Temporal lobe (tissue), 2 donors: Measurements from ENCODE around the genes OR1A2 and OR1E1.

DNA sequence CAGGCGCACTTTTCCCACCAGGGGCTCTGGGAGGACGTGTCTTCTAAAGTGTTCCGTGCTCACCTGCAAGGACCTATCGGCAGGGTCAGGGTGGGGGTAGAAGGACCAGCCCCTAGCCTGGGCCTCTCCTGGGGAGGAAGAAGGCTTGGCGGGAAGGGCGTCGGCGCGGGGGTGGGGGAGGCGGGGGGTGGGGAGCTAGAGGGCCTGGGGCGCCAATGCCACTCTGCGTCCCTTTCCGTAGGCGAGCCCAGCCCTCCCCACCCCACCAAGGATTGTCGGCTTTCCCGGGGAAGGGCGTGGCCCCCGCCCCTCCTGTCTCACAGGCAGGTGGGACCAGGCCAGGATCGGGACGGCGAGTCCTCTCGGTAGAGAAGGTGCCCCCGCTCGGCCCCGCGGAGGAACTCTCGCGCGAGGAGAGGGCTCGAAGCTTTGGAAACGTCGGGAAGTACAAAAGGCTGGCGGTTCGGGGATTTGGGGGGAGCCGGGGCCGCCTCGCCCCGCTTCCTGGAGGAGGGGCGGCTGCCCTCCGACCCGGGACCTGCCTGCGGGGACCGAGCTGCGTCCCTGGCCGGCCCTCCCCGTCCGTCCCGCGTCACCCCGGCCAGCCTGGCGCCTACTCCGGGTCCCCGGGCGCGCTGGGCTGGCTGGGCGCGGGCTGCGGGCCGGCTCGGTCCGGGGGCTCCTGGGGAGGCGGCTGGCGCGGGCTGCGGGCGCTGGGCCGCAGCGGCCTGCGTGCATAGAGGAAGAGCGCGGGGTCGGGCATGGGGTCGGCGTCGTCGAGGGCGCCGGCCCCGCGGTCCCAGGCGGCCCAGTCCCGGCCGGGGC lies 12.4 kb upstream of the CLUH start:
- RAMPAGE, long total RNA, result no peak

GRCh38 chr17:2798312-2798614 lies 2.0 kb downstream of the RAP1GAP2 start:
- RAMPAGE, long total RNA, result no peak

DNA sequence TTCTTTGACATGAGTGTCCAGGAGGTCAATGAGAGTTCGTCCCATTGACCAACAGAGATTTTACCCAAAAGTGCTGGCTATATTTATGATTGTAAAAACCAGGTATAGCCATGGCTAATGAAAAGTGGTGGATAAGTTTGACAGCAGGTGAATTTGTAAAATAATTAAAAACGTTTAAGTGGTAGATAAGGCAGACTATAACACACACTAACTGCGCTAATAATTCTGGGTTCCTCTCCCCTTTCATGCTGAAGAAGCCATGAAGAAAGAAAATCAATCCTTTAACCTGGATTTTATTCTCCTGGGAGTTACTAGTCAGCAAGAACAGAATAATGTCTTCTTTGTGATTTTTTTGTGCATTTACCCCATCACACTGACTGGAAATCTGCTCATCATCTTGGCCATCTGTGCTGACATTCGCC lies at the start of gene OR1A2:
TSS of gene OR1A2 (plus strand) at position 260 of the 422 bp plus-strand sequence.
- RAMPAGE, long total RNA, result no peak

- RAMPAGE, long total RNA, result no peak
These were observed at the start of gene OR1E1 for GRCh38 chr17:3398255-3398662. TSS of gene OR1E1 (minus strand) at chr17:3398410.

DNA sequence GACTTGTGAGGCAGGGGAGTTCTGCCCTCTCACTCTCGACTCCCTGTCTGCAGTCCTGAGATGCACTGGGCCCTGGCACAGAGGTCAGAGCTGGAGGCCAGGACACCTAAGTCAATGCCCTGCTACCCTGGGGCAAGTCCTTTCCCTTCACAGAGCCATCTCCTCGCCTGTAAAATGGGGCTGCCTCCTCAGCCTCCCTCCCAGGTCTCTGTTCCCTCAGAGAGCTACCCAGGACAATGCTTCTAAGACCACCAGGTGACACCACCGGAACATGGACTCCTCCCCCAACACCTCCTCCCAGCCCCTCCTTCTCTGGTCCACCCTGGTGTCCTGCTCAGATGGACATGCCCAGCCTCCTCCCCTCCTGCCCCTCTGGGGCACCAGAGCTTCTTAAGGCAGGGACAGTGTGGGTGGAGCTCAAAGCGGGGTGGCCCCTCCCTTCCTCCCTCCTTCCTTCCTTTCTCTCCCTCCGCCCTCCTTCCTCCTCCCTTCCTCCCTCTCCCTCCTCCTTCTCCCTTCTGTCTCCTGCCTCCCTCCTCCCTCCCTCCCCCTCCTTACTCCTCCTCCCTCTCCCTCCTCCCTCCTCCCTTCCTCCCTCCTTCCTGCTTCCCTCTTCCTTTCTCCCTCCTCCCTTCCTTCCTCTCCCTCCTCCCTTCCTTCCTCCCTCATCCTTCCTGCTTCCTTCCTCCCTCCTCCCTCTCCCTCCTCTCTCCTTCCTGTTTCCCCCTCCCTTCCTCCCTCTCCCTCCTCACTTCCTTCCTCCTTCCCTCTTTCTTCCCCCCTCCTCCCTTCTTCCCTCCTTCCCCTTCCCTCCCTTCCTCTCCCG lies 22.7 kb downstream of the TRPV3 start:
- RAMPAGE, long total RNA, result no peak

- RAMPAGE, long total RNA, result no peak
These were observed 19.8 kb upstream of the NCBP3 start for GRCh38 chr17:3865840-3866337.

DNA sequence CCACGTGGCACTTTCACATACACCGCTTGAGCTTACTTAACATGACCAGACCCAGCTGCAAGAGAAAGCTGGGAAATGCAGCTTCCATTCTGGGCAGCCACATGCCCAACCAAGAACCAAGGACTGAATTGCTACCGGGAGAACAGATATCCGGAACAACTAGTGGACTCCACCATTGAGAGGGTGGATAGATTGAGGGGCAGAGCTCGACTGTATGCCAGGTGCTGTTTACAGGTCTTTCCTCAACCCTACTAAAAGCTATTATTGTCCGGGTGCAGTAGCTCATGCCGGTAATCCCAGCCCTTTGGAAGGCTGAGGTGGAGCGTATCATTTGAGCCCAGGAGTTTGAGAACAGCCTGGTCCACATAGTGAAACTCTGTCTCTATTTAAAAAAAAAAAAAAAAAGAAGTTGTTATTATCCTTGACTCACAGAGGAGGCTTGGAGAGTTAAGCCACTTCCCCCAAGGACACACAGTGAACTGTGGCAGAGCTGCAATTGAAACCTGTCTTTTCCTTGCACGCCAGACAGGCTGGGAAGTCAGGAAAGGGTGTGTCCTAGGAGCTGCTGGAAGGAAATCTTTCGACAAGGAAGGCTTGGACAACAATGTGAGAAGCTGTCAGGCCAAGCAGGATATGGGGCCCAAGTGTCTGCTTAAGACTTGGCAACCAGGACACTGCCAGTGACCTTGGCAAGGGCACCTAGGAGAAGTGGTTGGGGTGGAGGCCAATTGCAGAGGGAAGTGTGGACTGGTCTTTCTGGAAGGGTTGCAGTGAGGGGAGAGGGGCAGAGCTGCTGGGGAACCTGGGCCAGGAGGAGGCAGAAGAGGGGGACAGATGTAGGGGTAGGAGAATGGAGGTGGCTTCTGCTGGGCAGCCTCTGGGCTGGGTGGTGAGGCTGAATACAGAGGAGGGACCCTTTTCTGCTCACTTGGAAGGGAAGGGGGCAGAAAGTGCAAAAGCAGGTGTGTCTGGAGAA lies 1.9 kb upstream of the CAMKK1 start:
- RAMPAGE, long total RNA, result no peak

DNA sequence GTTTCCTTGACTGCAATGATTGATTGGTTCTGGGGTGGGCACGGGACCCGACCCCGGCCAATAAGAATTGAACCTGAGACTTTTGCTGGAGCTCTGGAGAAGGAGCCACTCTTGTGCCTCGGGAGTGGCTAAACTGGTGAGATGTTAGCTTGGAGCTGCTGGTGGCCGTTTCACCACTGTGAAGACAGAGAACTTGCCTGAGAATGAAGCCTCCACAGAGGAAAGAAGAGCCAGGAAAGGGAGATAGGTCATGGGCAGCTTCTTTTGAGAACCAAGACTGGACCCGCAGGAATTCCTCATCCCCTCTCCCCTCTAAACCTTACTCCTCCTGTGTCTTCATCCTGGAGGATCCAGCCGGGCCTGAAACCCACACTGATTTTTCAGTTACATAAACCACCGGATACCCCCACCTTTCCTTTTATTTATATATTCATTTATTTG lies 4.4 kb downstream of the P2RX1 start:
- RAMPAGE, long total RNA, result no peak

GRCh38 chr17:3915012-3915868 lies 1.0 kb downstream of the P2RX1 start:
- RAMPAGE, long total RNA, result no peak

GRCh38 chr17:3920849-3922092 lies 5.0 kb upstream of the P2RX1 start:
- RAMPAGE, long total RNA, result no peak

DNA sequence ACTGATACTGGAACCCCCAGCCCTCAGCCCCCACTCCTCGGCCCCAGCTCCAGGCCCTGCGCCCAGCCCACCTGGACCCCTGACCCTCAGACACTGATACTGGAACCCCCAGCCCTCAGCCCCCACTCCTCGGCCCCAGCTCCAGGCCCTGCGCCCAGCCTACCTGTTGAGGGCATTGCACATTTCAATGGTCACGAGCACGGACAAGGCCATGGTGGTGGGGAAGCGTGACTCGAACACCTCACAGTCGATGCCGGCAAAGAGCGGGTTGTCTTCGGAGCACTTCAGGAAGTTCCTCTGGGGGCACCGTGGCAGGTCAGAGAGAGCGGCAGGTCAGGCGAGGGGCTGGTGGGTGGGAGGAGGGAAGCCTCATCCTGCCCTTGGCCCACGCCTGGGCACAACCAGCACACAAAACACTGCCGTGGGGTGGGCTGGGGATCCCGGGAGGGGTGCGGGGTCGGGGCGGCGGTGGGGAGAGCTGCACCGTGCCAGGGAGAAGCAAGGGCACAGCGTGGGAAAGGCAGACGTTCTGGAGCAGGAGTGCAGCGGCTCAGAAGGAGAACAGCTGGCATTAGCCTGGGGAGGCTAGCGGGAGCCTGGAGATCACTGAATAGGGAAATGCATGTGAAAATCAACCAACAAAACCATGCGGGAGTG lies 14.0 kb upstream of the P2RX1 start:
- RAMPAGE, long total RNA, result no peak

DNA sequence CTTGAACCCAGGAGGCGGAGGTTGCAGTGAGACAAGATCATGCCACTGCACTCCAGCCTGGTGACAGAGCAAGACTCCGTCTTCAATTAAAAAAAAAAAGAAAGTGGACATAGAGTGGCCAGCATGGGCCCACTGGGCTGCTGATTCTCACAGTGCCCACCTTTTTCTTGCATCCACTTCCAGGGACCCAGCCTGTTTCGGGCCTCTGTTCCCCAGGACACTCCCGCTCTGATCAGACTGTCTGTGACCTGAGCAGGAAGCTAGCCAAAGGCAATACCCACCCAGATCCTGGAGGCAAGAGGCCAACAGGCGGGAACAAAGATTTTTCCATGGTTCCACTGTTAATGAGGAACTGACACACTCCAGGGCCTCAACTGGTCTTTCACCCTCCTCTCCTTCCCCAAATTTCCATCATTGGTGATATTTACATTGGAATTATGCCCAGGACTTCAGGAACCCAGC lies 14.1 kb upstream of the ATP2A3 start:
- RAMPAGE, long total RNA, result no peak

DNA sequence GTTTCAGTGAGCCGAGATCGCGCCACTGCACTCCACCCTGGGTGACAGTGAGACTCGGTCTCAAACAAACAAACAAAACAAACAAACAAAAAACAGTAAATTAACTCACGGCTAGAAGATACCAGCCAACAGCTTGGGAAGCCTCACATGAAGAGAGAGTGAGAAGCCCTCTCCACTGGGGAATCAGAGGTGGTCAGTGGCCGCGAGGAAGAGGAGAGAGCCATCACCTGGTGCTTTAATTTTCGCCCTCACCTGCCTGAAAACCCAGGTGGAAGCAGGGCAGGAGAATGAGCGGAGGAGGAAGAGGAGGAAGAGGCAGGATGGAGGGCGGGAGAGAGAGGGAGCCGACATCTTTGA lies 36.6 kb upstream of the ATP2A3 start:
- RAMPAGE, long total RNA, result no peak

GRCh38 chr17:4002200-4002872 lies 38.1 kb upstream of the ATP2A3 start:
- RAMPAGE, long total RNA, result no peak

- RAMPAGE, long total RNA, result no peak
These were observed 70.3 kb downstream of the ZZEF1 start for GRCh38 chr17:4072431-4073064.

- RAMPAGE, long total RNA, result no peak
These were observed 68.9 kb downstream of the ZZEF1 start for GRCh38 chr17:4073721-4074525.

GRCh38 chr17:4095581-4096149 lies 47.2 kb downstream of the ZZEF1 start:
- RAMPAGE, long total RNA, result no peak

GRCh38 chr17:4136376-4136815 lies 6.4 kb downstream of the ZZEF1 start:
- RAMPAGE, long total RNA, result no peak

DNA sequence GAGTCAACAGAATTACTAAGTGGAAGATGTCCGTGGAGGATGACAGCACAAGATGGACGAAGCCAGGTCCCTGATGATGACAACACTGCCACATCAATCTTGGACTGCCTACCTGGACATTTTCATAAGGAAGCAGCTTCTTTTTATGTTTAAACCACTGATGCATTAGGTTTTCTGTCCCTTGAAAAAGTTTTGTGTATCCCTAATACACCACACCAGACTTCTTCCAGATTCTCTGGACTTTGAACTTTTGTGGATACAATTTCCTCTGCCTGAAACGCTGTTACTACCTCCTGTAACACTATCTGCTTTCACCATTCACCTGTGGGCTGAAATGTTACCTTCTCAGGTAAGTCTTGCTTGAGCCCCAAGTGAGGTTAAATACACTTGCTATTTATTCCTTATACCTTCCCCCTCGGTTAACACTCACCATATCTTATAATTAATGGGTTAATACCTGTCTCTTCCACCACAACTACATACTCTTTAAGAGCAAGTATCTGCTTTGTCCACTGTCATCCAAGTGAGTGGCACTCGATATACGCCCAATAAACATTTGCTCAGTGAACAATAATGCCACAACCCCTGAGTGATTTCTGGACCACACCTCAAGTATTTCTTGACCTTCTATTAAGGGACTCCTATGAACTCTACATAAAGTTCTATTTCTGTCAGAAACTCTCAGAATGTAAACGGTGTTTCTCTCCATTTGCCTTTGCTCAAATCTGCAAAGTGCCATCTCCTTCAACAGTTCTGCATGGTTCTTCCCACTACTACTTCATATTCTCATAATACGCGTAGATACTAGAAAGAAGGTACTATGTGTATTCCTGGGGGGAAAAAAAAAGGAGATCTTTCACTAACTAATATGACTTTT lies 2.6 kb downstream of the ZZEF1 start:
- RAMPAGE, long total RNA, result no peak

- RAMPAGE, long total RNA, result no peak
These were observed 18.5 kb downstream of the CYB5D2 start for GRCh38 chr17:4161085-4162293.